Hematopoietic multipotent progenitor cell (in vitro differentiated cells): ENCODE results near the gene SEC24C.

- CAGE, long polyA plus RNA, result no peak
Measured at GRCh38 chr10:73490172-73490959, 5.5 kb downstream of the PPP3CB start.

GRCh38 chr10:73590975-73591160, 274 bp downstream of the USP54 start:
- CAGE, long polyA plus RNA, result no peak

- CAGE, long polyA plus RNA, result no peak
Measured at GRCh38 chr10:73743672-73744979, at the start of gene SEC24C. Gene SEC24C, plus strand, starts transcription at chr10:73744372.

DNA sequence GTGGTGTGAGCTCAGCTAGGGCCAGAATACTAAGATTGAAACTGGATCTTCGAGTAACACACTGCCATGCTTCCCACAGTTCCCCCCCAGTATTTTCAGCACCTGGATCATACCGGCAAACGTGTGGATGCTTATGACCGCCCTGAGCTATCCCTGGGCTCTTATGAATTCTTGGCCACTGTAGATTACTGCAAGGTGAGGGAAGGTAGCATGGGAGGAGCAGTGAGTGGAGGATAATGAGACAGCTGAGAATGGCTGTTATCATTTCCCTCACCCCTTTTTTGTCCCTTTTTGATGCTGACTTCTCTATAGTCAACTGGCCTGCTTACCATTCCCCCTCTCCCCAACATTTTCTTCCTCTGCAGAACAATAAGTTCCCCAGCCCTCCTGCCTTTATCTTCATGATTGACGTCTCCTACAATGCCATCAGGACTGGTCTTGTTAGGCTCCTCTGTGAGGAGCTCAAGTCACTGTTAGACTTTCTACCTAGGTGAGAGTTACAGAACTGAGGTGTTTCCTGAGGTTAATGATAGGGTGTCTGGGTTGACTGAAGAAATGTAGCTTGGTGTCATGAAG, 6.3 kb upstream of the FUT11 start:
- CAGE, long polyA plus RNA, result no peak

- CAGE, long polyA plus RNA, result no peak
Measured at GRCh38 chr10:73808676-73809358, 2.6 kb downstream of the NDST2 start.

DNA sequence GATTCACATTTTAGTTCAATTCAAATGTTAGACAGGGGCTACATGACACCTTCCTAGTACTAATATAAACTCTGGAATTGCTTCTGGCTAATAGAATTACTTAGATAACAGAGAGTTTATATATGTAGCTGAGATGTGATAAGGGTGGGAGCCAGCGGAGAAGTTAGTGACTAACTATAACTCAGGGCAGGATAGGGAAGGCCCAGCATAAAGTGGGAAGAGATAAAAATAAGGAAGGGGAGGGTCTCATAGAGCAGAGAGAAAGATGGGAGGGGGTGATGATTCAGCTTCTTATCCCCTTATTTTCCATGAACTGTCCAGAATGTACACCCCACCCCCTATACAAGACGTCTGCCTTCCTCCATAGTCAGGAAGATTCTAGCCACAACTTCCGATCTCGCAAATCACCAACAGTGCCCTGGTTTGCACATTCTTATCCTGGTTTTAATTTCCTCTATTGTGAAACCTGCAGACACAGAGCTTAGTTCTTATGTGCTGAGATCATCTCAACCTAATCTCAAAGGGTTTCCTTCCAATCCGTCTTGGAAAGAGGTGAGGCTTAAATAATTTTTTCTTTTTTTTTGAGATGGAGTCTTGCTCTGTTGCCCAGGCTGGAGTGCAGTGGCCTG, 4.6 kb upstream of the NDST2 start:
- CAGE, long polyA plus RNA, result no peak

GRCh38 chr10:73871619-73872751, 2.4 kb downstream of the CAMK2G start:
- CAGE, long polyA plus RNA, result no peak

- CAGE, long polyA plus RNA, result no peak
Measured at GRCh38 chr10:73875277-73875452, 810 bp upstream of the CAMK2G start.

DNA sequence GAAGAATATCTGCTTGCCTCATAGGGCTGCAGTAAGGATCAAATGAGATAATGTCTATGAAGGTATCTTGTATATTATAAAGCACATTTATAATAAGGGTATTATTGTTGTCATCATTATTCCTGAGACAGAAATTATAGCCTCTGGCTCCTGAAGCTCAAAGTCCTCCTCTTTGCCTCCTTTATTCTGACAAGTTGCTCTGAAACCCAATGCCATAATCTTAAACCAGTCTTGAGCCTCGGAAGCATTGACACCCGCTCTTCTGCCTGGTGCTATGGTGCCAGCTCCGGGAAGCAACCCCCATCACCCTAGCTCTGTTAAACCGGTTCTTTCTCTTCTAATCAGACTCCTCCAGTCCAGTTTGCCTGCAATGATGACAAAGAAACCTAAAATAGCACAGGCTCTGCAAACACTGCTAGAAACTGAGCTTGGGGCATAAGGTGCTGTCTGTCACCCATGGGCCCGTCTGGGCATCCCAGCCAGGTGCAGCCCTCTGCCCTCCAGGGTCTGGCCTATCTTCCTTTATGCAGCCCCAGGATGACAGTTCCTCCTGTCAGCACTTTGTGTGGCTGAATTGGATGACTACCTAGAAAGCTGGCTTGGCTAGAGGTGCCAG, 14.1 kb upstream of the CAMK2G start:
- CAGE, long polyA plus RNA, result no peak

DNA sequence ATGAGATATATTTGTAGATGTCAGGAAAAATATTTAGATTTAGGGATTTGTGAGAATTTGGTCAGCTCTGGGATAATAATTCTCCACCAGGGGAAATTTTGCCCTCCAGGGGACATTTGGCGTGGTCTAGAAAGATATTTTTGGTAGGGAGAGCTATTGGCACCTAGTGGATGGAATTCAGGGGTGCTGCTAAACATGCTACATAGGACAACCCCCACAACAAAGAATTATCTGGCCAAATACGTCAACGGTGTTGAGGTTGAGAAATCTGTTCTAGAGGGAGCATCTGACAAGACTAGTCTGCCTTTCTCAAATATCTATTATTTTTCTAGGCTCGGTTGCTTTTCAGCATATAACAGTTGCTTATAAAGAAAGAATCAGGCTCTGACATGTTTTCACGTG, 2.1 kb downstream of the ADK start:
- CAGE, long polyA plus RNA, result no peak

DNA sequence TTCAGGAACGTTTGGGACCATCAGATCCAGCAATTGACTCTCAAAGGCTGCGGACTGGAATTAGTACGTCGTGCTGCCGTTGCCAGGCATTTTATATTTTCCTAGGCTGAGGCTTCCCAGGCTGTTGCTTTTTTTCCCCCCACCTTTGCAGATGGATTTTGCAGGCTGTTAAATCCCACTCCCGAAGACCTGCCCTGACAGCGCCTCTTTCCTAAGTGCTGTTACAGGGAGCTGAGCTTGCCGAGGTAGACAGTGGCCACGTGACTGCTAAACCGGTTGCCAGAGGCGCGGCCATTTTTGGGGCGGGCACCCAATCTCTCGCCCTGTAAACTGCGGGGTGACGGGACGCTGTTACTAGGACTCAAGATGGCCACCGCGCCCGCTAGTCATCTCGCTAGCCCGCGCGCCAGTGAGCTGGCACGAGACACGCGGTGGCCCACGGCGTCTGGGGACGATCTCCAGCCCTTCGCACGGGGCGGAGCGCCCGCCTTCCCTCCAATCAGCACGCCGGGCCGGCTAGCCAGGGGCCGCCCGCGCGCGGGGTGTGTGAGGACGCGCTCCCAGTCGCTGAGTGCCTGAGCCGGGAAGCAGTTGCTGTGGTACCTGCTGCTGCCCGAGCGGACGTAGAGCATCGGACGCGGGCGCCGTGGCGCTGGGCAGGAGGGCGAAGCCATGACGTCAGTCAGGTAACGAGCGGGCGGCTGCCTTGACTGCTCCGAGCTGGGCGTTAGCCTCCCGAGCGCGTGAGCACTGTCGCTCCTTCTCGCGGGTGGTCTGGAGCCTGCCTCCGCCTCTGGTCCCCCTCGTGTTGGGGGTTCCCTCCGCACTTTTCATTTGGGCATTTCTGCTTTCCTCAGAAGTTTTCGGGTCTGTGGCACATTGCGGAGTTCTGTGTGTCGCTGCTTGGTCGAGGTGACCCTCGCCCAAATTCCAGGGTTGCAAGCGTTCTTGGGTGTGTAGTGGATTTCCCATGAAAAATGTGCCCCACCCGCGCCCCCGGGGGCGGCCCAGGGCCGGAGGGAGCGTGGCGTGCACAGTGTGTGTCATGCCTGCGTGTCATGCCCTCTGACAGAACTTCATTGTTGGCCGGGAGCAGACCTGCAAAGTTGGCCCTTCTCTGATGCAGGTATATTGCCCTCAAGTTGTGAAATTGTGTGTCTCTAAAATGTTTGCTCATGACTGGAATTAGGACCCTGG, 25.6 kb downstream of the ADK start:
- CAGE, long polyA plus RNA, result no peak

- CAGE, long polyA plus RNA, result no peak
Measured at GRCh38 chr10:74177398-74177759, 26.4 kb downstream of the ADK start.

DNA sequence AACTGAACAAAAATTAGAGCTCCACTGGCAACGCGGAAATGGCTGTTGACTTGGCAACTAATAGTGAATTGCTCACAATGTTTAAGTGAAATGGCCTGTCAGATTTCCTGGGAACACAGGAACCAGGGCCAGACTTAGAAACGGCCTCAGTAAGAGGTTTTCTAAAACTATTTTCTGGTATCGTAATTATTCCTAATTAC, 87.2 kb downstream of the ADK start:
- CAGE, long polyA plus RNA, result no peak

DNA sequence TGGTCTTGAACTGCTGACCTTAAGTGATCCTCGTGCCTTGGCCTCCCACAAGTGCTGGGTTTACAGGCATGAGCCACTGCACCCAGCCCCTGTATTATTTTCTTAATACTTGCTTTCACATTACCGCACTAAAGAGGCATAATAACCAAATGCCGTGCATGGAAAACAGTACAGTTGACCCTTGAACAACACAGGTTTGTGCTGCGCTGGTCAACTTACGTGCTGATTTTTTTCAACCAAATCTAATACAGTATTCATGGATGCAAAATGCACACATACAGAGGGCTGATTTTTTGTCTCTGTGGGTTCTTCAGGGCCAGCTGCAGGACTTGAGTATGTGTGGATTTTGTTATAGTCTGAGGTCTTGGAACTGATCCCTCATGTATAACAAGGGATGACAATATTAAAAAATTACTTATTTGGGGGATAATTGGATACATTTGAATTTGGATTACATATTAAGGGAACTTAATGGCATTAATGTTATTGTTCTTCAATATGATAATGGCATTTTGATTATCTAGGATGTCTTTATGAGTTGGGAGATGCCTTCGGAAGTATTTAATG, 39.4 kb downstream of the KAT6B start:
- CAGE, long polyA plus RNA, result no peak

DNA sequence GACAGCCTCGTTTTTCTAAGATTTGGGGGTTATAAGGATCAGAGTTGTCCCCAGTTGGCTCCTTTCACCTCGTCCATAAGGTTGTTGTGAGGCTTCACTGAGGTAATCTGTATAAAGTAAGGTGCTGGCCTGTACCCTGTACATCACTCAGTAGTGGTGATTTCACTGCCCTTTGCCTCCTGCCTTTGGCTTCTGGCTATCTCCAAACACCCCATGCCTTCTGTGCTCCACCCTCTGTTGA, 54.8 kb downstream of the KAT6B start:
- CAGE, long polyA plus RNA, result no peak

DNA sequence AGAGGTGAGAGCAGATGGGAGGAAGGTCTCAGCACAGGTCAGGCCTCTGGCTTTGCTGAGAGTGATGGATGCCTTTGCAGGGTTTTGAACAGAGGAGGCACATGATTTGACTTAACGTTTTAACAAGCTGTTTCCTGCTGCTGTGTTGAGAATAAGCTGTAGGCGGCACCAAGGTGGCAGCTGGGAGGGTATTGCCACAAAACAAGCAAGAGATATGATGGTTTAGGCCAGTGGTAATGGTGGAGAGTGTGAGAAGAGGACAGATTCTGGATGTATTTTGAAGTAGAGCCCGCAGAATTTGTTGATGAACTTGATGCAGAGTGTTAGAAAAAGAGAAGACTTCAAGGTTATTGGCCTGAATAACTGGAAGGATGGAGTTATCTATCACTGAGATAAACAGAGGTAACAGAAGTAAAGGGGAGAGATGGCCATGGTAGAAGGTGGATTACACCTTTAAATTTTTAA, 97.4 kb downstream of the KAT6B start:
- CAGE, long polyA plus RNA, result no peak

DNA sequence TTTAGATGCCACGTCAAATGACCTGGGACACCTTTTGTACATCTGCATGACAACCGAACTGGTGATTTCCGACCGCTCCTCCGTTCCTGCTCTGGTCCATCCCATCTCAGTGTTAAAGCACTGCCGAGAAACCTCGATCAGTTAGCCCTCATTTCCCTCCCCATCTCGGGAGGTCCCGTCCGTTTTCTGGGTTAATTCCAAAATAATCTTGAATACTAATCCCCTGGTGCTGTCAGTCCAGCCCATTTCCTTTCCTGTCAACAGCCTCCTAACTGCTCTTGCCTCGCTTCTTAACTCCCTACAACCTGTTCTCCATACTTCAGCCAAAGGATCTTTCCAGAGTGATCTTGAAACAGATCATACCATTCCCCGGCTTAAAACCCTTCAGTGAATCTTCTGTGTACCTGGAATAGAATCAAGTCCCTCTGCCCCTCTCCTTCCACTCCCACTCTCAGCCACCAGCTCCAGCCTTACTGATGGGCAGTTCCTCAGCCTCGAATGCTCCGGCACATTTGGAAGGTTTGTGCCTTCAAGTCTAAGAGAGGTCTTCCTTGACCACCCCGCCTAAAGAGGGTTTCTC, 38.4 kb downstream of the DUSP29 start:
- CAGE, long polyA plus RNA, result no peak

GRCh38 chr10:75046077-75046377, 27.4 kb downstream of the DUSP29 start:
- CAGE, long polyA plus RNA, result no peak

- CAGE, long polyA plus RNA, result no peak
Measured at GRCh38 chr10:75062362-75062836, 11.0 kb downstream of the DUSP29 start.

DNA sequence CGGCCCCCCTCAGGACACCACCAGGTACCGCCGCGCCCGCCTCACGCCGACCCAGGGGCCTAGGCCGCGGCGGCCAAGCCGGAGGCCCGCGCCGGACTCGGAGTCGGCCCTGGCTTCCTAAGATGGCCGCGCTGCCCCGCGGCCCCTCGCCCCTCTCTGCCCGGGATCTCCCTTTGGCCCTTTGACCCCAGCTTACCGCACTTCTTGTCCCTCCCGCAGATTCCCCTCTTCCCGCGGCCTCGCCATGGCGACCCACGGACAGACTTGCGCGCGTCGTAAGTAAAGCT, 262 bp downstream of the VDAC2 start:
- CAGE, long polyA plus RNA, result no peak